ENCODE measurements around a stretch of chr22.

DNA sequence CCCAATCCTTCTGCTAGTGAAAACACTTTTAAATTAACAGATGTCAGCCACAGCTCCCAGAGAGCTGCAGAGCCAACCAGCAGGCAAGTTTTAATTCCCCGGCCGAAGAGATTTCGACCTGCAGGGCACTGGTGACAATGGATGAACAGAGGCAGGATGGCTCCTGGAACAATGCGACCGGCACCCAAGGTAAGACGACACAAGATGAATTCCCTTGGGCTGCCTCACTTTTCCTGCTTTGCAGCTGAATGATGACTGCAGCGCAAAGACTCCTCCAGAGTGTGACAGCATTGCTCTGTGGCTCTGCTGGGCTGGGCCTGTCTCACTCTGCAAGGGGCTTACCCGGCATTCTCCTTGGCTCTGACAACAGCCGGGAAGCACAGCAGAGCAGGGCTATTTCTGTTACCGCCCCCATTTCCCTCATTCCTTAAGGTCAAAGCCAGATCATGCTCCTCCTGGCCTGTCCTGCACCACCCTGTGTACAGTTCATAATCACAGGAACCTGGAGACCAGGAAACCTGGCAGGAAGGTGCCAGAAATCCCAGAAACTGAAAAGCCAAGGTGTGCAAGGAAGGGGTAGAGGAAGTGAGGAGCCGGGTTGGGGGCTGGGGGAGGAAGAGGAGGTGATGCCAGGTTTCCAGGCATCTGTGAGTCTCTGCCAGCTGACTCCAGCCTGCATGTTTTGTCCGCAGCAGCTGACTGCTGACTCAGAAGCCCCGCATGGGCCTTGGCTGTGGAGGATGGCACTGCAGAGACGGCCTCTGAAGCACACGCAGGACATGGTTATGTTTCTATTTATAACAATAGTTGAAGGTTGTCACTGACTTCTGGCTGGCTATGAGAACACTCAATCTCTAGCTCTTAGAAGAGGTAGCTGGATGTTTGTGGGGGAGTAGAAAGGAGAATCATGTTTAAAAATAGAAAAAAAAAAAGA is 113.7 kb downstream of the MICAL3 start:
- PRO-cap, 3 experiments: no peak in any of the 3 experiments

DNA sequence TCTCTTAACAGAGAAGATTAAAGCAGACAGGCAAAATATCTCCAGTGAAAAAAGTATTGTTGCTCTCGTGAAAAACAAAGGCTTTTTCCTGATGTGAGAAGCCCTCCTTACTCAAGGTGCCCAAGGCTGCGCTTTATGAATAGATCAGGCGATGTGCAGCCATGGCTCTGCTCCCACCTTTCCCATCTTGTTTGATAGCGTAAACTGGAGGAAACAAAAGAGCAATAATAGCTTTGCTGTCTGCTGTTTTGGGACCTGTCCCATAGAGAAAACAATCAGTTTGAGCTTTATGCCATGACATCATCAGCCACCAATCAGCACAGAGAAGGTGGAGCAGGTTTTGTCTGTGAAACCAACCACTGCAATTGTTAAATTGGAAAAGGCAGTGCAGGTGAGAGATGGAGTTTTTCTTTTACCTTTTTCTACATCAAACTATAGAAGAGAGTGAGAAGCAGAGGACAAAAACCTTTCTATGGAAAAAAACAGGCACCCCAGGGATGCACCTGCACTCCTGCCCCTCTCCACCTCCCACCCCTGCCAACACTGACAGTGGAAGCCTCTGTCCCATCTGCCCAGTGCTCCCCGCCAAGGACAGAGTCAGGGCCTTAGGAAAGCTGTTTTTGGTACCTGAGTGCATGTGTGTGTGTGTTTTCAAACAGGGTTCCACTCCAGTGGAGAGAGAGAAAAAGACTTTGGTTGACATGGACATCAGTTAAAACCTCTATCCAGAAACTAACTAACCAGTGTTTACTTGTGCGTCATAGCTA is 80.7 kb downstream of the MICAL3 start:
- PRO-cap, 3 experiments: no peak in any of the 3 experiments

GRCh38 chr22:18049913-18050545 is 25.7 kb upstream of the MICAL3 start:
- PRO-cap, 3 experiments: peak in 1 of 3 experiments; most common plus-strand start chr22:18050349 (in 1); most common minus-strand start chr22:18050190 (in 1)

DNA sequence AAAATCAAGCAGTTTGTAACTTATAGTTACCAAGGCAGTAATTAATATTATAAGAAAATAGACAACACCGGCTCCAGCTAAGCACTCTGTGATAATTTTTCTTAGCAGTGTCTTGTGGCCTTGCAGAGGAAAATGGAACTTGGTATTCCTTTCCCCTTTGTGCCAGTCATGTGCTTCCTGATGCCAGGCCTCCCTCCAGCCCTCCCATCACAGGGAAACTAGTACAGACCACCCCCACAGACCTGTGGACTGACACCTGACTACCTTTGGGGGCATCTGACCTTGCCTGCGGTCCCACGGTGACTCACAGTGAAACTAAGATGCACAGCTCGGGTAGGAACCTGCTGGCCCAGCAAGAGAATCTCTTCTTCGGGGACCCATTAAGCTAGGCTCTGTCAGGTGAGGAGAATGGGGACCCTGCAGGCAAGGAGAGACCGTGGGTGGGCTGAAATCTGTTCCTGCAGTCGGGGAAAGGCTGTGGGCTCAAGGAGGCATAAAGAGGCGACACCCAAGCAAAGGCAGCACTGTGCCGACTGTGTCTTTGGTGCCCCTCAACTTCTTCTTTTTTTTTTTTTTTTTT is 21.0 kb upstream of the PEX26 start:
- PRO-cap, 3 experiments: no peak in any of the 3 experiments

- PRO-cap, 3 experiments: no peak in any of the 3 experiments
Measured at GRCh38 chr22:18057480-18058104, 20.2 kb upstream of the PEX26 start.

- PRO-cap, 3 experiments: no peak in any of the 3 experiments
Measured at GRCh38 chr22:18068918-18069610, 8.7 kb upstream of the PEX26 start.

GRCh38 chr22:18079182-18079434 is 1.3 kb downstream of the PEX26 start:
- PRO-cap, 3 experiments: no peak in any of the 3 experiments

DNA sequence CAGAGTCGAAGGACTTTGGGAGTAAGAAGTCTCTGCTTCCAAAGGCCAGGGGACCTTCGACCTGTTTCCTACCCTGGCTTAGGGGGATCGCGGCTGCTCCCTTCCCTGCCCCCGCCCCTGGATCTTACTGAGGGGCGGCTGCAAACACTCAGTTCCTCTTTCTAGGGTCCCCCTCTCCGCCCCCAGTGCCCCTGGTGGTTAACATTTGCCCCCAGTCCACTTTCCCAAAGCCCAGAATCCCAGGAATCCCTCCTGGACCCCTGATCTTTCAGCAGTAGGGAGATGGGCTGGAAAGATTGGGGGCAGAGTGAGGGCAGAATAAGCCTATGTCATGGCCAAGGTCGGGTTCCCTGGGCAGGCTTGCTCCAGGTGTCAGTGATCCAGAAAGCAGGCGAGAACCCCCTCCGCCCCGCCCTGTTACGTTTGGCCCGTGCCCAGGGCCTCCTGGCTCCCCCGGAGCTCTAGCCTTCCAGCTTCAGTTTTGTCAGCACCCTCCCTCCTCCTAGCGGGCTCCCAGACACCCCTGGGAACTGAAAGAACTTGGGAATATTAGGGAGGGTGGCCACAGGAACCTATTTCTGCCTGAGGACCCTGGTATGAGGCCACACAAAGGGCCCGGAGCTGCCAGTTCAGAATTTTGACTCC is 976 bp downstream of the TUBA8 start:
- PRO-cap, 3 experiments: no peak in any of the 3 experiments

- PRO-cap, 3 experiments: no peak in any of the 3 experiments
Measured at GRCh38 chr22:18113049-18113581, 2.5 kb downstream of the TUBA8 start.

- PRO-cap, 3 experiments: no peak in any of the 3 experiments
Measured at GRCh38 chr22:18157311-18157715, 7.3 kb downstream of the USP18 start.

GRCh38 chr22:18905449-18905850 is 670 bp upstream of the DGCR6 start:
- PRO-cap, 3 experiments: no peak in any of the 3 experiments

DNA sequence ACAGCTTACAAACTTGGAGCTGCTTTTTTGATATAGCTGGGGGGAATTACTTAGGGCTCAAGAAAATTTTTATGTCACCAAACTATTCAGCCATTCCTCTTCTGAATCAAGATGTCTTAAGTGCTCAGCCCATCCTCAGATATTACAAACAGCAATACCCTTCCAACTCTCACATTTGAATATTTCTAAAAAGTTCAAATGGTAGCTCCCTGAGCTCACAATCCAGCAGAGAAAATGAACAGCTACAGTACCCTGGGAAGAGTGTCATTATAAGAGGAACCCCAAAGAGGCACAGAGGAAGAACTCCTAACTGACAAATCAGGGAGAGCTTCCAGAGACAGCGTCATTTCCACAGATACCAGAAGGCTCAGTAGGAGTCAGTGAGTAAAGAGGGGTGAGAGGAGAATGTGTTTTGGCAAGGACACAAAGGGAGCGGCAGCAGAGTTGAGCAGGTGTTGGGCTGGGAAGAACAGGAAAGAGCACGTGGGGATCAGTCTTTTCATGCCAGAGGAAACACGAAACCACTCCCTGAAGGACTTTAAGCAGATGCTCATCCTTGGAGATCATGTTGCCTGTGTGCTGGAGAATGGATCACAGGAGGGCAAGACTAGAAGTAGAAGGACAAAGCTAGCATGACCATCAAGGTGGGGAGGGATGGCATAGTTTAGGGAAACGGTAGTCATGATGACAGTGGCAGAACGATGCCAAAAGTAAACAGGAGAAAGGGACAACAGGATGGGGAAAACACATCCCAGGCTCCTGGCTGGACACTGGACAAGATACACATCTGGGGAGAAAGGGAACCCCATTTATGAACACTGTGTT is 4.3 kb downstream of the CLTCL1 start:
- PRO-cap, 3 experiments: peak in 1 of 3 experiments; most common plus-strand start position 559 of the sequence (in 1)

- PRO-cap, 3 experiments: no peak in any of the 3 experiments
Measured at GRCh38 chr22:19289863-19290731, 1.4 kb downstream of the CLTCL1 start.

- PRO-cap, 3 experiments: no peak in any of the 3 experiments
Measured at GRCh38 chr22:19404730-19405462, 26.6 kb downstream of the HIRA start.

DNA sequence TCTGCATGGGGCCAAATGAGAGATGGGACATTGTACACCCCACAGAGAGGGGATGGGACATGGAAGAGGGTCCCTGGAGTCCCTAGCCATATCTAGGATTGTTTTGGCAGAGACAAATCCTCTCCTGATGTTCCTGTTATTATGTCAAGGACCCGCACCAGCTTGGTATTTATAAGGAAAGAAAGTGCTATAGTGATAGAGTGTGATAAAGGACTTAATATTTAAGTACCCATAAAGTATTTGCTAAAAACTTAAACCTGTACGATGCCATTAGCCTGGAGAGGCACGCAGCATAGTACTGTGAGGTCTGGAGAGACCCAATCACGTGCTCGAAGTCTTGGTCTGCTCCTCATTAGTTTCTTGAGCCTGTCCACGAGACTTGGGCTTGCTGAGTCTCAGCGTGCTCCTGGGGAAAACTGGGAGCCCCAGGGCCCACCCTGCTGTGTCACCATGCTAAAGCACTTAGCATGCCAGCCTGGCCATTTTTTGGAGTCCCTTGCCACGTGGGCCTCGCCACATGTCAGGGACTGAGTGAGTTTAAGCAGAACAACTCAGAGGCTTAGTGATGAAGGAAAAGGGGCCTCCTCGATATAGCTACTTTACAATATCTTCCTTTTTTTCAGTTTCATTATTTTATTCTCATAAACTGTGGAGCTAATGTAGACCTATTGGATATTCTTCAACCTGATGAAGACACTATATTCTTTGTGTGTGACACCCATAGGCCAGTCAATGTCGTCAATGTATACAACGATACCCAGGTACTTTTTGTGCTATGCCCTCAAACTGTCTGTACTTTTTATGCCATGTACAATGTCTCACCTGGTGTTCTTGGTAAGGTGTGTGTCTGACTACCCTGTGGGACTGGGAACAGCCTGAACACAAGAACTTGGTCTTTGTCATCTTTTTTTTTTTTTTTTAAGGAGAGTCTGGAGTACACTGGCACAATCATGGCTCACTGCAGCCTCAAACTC is 2.6 kb downstream of the CDC45 start:
- PRO-cap, 3 experiments: no peak in any of the 3 experiments

DNA sequence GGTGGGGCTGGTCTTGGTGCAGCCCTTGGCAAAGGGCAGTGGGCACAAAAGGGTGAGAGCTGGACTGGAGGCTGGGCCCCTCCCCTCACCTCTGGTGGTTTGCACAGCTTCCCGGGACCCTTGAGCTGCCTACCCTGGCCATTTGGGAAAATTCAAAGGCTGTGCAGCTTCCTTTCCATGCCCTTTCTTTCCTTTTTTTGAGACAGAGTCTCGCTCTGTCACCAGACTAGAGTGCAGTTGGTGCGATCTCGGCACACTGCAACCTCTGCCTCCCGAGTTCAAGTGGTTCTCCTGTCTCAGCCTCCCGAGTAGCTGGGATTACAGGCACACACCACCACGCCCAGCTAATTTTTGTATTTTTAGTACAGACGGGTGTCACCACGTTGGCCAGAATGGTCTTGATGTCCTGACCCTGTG is 3.1 kb downstream of the CLDN5 start:
- PRO-cap, 3 experiments: no peak in any of the 3 experiments

DNA sequence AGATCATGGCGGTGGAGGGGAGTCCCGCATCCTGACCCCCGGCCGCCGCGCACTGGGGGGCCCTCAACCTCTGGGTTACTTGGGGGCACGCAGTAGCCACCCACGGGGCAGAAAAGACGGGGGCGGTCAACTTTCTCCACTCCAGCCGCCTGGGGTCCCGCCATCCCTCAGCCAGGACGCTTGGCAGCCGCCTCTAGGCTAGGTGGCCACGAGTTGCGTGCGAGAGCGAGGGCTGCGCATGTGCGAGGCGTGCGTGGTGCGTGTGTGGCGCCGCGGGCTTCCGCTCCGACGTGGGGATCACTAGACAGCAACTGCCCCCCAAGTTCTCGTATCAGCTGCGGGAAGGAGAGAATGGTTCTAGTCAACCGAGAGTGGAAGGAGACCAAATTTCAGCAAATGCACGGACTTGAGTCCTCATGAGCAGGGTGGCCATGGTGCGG is 42.4 kb upstream of the CLDN5 start:
- PRO-cap, 3 experiments: no peak in any of the 3 experiments

- PRO-cap, 3 experiments: no peak in any of the 3 experiments
Measured at GRCh38 chr22:19572196-19572482, 47.9 kb upstream of the CLDN5 start.

DNA sequence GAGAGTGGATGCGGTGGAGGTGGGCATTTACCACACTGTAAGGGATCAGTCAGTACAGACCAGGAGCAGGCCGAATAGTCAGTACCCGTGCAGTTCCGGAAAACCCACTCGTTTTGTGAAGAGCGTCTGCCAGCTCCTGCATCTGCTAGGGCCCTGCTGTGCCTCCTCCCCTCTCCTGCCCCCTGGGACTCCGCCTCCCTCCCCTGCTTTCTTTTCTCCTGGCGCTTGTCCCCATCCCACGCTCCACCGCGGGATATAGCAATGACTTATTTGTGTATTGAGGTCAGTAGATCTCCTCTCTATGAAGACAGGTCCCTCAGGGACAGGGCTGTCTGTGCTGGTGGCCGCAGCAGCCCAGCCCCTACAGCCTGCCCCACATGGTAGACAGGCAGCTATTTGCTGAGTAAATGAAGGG is 50.3 kb upstream of the SEPTIN5 start:
- PRO-cap, 3 experiments: no peak in any of the 3 experiments

- PRO-cap, 3 experiments: no peak in any of the 3 experiments
Measured at GRCh38 chr22:19725375-19725971, 2.1 kb downstream of the GP1BB start.

Measured in Metastatic Breast Carcinoma in the Ovary (tissue), 3 donors.